Pulmonary artery (tissue), 1 donor: ENCODE results near the gene IL9R.

- PRO-cap, result bidirectional peak, plus-strand start at chrX:155027992, minus-strand start at chrX:155027853
These were observed 1.1 kb downstream of the FUNDC2 start for GRCh38 chrX:155027708-155028197.

GRCh38 chrX:155188974-155189405, 27.3 kb upstream of the VBP1 start:
- PRO-cap, result no peak

GRCh38 chrX:155276533-155277403, 12.5 kb upstream of the RAB39B start:
- PRO-cap, result no peak

- PRO-cap, result no peak
These were observed at the start of gene IL9R for GRCh38 chrX:155997296-155998031. Gene IL9R, plus strand, starts transcription at chrX:155997696.